Foreskin keratinocyte (primary cell): ENCODE measurements around a stretch of chr7.

DNA sequence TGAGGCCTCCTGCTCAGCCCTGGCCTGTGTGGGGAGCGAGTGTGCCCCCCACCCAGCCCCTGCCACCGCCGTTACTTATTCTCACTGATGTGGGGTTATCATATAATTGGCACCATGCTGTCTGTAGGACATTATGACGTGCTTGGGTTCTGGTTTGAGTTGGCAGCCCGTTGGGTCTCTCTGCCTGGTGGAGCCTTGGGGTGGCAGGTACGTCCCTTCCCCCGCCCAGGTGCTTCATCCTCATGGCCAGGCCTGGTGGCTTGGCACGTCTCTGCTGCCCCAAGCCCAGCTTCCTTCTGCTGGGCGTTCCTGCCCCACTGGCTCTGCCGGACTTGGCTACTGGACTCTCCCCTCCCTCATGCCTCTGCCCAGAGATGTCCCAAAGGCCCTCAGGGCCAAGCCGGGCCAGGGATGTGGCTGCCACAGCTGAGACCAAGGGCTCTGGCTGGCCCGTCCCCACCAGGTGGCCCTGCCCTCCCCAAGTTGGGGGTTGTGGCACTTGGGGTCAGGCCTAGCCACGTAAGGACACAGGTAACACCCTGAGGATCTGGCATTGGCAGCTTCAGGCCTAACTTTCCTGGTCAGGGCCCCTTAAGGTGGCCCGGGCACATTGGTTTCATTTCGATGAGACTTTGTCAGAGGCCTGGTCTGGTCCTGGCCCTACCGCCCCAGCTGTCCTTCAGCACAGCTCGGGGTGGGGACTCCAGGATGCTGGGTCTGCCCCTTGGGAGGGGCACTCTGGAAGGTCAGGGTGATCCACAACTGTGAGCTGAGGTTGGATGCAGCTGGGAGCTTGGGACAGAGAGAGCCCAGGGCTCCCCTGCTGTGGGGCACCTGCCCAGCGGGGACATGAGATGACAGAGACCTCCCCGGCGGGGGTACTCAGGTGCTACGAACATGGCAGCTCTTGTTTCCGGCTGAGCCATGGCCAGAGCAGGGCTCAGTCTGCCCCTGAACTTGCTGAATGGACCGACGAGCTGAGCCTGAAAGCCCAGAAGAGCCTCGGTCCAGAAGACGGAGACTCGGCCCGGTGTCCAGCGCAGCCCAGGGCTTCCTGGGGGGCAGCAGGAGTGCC is 2.8 kb downstream of the BHLHA15 start:
- RAMPAGE, total RNA: no peak

DNA sequence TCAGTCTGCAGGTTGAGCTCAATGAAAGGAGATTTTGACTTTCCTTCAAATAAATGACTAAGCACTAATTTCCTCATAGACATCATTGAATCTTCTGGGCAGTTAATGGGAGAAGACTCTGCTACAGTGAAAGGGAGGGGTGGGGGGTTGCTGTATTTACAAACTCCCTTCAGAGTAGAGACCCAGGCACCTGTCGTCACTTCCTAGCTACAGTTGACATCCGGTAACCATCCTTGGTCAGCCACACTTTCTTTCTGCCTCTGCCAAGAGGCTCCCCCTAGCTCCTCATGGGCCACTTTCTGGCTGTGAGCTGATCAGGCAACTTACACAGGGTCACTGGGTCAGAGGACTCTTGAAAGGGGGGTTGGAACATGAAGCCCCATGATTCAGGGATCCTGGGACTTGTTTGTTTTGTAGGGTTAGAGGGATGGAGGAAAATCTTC is 1.3 kb downstream of the TECPR1 start:
- RAMPAGE, total RNA: no peak

GRCh38 chr7:98294391-98295384 is 13.2 kb downstream of the BRI3 start:
- RAMPAGE, total RNA: no peak

DNA sequence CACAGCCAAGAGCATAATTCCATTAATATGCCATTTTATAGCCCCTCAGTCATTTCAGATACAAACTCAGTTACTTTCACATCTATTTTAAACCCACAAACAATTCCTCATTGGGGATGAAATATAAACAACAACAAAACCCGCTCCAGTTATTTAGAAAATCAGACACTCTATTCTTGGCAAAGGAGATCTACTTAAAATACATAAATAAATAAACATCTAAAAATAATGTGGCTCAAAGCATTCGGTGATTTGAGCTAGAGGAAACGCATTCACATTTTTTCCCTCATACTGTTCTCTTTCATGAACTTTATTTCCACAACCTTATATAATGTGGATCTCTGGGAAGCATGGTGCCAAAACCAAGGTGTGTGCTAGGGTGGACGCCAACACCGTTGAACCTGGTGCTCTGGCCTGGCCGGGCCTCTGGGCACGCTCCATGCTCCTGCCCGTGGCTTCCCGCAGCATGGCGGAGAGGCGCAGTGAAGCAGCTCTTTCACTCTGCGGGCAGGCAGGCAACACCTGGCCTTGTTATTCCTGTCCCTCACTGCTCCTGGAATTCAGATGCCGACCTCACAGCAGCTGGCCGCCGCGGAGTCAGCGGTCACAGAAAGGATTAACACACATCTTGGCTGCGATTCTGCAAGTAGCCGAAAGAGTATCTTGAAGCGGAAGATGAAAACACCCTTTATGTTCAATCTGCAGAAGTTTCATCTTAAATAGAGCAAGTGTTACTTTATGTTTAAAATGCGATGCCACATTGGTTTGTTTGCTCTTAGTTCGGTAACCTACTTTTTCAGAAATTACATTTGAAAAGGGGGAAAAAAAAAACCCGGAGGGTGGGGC is 41.9 kb downstream of the BRI3 start:
- RAMPAGE, total RNA: no peak

DNA sequence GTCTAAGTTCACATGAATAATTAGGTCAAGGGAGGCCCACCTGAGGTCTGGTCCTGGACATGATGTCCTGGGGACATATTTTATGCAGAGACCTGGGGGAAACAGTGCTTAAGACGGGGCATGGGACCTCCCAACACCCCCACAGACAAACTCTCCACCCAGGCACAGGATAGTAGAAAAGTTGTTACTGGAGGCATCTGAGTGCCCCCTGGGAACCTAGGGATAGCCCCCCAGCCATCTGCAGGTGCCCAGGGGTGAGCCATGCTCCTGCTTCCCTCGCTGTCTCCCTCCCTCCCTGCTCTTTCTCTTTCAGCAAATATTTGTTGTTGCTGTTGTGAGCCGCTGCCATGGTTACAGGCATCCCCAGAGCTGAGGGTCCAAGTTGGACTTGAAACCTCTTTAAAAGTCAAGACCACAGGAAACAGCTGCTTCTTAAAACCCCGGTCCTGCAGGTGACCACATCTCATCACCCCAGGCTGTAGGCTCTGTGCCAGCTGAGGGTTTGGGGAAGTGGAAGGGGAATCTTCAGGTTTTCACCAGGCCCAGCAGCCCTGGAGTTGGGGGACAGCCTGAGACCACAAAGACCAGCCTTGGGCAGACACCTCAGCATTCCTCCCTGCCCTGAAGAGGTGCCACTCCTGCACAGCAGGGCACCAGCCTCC is 24.4 kb downstream of the NPTX2 start:
- RAMPAGE, total RNA: no peak

- RAMPAGE, total RNA: no peak
Observed at GRCh38 chr7:98771965-98772577, 97.7 kb downstream of the TMEM130 start.

DNA sequence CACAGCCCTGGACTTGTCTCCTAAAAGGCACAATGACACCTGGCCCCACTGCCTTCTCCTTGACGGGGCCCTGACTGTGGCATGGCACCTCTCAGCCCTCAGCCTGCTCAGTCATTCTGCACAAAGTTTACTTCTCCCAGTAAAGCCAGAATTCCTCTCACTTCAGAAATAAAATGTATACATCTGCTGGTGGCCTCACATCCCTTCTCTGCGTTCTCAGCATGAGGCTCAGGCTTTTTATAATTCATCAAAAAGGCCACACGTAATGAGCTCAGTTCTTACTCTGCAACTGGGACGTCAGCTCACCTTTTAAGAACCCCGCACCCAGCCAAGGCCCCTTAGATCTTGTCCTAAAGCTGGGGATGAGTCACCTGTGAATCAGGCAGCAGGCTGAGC is 47.4 kb downstream of the TMEM130 start:
- RAMPAGE, total RNA: no peak

DNA sequence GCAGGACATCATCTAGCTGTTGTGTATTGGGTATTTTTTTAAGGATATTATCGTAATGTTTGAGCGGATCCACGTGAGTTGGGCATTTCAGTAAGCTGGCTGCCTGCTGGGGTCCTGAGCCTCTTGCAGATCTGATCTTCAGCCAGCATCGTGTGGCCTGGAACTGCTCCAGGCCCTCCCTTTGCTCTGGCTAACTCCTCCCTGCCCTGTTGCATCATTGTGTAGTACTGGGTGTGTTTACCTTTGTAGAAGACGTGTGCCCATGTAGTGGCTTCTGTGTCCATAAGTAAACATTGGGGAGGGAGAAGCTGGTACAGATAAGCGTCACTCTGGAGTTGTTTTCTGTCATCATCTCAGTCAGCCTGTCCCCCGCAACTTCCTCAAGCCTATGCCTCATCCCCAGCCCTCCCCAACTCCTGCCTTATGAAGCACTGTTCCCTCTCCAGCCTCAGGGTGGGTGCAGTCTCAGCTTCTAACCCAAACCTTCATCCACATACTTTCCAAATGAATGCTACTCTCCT is 44.4 kb downstream of the TRRAP start:
- RAMPAGE, total RNA: no peak

DNA sequence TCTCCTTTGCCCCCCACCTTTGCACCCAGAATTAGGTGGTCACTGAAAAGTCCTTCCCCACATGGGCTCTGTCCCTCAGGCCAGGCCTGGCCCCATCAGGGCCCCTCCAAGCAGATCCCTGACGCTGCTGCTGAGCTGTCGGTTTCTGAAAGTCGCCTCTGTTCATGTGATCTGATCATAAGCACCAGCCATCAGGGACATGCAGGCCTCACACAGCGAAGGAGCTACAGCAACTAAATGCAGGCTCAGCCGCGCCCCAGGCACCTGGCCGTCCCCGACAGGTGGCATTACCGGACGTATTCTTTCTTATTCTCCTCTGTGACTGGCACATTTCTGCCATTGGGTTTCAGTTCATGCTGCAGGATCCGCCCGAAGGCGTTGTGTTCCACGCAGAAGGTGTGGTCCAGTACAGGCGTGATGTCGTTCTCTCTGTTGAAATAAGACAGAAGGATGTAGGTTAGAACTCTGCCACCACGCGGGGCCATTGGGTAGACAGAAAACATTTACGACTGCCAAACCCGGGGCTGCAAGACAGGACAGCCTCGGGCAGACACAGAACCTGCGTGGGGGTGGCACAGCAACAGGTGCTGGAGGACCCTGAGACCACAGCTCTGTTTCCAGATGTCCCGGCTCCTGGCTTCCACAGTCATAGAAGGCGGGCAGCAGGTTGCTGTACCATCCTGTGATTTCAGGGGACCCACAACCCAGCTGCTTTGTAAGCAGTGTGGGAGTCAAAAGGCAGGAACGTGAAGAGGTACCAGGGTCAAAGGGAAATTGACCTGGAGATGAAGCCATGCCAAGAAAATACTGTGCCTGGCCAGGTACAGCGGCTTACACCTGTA is 105.6 kb downstream of the SMURF1 start:
- RAMPAGE, total RNA: no peak

DNA sequence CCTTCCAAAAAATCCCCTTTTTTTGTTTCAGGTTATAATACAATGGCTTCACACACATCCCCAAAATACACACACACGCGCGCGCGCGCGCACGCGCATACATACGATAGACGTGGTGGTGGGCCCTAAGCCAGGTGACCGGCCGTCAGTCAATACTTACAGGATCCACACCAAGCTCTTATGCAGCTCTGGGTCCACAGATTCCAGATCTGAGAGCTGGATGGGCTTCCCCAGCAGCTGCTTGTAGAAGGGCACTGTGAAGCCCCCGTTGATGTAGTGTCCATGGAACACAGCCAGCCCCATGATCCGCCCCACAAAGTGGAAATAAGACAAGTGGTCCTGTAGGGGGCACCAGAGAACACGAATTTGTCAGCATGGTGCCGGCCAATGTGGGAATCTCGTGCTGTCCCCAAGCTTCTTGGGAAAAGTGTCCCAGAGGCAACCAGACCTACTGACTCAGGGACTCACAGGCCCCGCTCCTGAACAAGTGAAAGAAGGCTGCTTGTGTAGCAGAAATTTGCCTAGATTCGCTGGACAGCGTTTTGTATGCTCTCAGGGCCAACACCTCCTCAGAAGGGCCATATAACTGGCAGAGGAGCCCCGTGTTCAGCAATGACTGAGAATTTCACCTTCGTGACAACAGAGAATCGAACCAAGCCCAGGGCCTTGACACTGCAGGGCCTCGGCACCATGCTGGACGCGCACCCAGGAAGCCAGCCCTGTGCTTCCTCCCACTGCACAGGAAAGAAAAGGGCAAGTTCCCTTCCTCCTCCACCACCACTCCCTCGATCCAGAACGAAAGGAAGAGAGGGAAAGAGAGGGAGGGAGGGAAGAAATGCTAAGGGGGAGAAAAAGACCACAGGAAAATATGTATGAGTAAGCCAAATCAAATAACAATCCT is 103.4 kb downstream of the SMURF1 start:
- RAMPAGE, total RNA: no peak

DNA sequence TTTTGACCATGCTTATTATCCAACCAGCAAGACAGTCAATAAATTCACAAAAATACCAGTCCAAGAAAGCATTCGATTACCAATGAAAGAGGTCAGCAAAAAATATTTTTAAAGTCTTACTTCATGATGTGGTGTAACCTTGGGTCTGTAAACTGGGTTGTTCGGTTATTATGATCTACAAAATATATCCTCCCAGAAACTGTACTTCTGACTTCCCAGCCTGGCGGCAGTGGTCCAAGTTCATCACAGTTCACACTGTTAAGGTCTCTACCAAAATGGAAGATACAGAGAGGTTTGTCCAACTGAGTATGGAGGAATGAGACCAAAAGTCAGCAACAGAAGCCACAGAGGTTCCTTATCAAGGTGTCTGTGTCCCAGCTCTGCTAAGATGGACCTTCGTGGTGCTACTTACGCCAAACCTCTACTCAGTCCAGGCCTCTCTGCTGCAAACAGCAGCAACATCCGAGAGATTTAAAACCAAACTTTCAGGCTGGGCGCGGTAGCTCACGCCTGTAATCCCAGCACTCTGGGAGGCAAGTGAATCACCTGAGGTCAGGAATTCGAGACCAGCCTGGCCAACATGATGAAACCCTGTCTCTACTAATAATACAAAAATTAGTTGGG is 94.4 kb downstream of the SMURF1 start:
- RAMPAGE, total RNA: no peak

DNA sequence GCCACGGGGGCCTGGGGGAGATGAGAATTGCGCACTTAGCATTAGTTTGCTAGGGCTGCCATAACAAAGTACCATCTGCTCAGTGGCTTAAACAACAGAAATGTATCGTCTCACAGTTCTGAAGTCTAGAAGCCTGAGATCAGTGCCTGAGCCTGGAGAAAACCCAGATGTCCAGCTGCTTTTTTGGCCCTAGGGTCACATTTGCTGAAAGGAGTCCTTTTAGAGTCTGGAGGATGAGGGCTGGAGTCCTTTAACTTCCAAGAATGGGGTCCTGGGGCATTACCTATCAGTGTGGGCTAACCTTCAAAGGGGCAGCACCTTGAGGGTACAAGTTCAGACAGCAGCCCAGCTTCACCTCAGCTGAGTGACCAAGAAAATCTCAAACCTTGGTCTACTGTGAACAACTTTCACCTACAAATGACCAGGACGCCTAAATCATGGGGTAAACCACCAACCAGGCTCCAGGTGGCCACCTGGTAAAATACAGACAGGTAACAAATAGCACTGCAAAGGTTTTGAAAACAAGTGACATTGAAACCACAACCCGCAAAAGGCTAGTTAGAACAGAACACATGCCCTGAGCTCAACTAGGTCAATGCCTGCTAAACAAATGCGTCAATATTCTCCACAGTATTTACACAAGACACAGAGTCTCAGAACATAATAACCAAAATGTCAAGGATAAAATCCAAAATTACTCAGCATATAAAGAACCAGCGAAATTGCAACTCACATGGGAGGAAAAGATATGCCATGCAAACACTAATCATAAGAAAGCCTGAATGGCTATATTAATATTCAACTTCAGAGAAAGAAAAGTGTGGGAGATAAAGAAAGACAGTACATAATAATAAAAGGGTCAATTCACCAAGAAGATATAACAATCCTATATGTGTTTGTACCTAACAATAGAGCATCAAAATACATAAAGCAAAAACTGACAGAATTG is 47.9 kb downstream of the SMURF1 start:
- RAMPAGE, total RNA: no peak

DNA sequence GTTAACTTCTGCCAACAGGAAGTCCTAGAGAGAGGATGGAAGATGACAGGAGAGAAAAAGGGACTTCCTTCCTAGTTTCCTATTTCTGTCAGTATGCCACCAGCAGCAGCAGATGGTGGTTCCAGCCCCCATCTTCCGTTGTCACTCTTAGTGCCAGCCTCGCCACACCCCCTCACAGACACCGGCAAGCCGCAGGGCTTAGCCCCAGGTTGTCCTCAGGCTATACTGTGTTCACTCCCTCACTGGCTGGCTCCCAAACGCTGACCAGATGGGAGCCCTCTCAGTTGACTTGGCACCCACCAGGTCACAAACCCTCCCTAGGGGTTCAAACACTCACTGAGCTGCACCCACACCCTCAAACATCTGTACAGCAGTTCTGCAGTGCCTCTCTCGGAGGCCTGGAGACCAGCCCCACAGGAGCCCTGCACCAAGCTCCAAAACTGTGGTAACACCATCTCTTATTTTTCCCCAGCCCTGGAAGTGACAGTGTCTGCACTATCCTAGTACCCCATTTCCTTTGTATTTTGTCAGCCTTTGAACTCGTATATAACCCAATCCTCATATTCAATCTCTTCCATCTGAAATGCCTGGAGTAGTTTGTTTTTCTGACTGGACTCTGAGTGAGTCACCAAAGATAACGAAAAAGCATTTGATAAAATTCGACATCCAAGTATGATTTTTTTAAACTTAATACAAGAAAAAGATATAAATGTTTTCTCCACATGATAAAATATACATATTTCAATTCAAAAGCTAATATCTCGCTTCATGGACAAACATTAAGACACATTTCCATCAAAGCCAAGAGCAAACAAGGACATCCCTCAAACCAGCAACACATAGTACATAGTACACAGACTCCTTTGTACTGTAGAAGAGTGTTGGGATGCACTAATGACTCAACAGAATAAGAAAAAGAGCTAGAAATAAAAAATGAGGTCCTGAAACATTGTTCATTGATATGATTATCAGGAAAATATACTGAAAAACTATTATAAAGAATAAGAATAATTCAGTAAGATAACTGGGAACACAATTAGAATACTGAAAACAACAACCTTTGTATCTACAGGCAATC is 34.5 kb downstream of the SMURF1 start:
- RAMPAGE, total RNA: no peak

- RAMPAGE, total RNA: no peak
Observed at GRCh38 chr7:99241632-99241976, 33.7 kb upstream of the KPNA7 start.

- RAMPAGE, total RNA: no peak
Observed at GRCh38 chr7:99493591-99494645, 6.2 kb downstream of the ZNF394 start.

DNA sequence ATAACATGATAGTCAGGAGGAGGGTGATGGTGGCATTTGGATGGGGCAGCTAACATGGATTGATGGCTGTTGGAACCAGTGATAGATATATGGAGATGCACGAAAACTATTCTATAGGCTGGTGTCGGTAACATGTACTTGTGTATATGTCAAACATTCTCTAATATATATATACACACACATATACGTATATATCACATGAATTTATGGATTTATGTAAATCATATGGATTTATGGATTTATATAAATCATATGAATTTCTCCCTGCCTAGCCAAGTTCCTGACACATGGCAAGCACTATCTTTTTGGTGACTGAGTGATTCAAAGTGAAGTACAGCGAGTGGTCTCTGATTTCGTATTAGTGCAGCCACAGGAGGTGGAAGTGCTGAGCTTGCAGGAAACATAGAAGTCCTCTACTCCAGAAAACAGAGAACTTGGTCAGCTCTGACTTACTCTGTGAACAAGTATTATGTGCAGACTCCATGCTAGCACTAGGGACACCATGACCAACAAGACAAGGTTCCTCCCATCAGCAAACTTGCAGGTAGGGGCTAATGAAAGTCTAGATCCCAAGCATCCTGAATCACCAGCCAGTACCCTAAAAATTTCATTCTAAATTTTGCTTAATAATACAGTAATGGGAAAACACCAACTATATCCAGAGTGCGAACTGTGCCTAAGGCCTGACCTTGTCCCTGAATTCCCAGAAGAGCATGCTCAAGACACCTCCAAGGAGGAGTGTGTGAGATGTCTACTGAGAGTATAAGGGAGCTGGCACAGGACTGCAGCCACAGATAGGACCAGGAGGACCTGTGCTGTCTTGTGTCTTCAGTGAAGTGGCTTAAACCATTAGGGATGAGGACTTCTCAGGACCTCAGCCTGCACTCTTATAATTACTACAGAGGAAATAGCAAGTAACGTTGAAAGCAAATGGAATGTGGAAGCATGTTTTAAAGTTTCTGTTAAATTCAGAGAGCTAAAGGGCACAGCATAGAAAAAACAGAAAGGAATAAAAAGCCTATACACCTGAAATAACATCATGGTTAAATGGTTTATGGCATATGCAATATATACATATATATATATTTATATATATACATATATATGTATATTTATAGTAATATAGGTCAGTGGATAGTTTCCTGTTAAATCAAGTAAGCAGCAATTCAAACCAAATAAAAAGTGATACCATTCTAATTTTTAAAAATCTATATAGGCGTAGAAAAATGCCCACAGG is 28.3 kb downstream of the CYP3A5 start:
- RAMPAGE, total RNA: no peak

DNA sequence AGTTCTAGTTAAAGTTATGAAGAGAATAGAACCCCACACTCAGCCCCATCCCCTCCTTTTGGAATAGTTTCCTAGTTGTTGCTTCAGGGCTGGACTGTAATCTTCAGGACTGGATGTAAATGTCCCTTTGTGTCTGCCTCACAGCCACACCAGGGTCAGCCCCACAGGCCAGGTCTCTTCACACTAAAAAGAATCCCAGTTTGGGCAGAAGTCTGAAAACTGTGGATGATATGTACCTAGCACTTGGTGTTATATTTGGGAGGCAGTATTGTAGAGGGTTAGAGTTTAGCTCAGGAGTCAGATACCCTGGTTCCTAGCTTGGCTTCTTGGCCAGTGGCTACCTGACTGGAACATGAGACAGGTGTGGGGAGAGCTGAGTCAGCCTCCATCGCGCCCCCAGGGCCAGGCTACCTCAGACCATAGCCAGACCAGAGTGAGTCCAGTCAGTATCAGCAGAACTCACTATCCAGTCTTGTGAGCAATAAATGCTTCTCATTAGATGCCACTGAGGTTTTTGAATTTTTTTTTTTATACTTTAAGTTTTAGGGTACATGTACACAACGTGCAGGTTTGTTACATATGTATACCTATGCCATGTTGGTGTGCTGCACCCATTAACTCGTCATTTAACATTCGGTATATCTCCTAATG is 26.1 kb downstream of the CYP3A5 start:
- RAMPAGE, total RNA: no peak

DNA sequence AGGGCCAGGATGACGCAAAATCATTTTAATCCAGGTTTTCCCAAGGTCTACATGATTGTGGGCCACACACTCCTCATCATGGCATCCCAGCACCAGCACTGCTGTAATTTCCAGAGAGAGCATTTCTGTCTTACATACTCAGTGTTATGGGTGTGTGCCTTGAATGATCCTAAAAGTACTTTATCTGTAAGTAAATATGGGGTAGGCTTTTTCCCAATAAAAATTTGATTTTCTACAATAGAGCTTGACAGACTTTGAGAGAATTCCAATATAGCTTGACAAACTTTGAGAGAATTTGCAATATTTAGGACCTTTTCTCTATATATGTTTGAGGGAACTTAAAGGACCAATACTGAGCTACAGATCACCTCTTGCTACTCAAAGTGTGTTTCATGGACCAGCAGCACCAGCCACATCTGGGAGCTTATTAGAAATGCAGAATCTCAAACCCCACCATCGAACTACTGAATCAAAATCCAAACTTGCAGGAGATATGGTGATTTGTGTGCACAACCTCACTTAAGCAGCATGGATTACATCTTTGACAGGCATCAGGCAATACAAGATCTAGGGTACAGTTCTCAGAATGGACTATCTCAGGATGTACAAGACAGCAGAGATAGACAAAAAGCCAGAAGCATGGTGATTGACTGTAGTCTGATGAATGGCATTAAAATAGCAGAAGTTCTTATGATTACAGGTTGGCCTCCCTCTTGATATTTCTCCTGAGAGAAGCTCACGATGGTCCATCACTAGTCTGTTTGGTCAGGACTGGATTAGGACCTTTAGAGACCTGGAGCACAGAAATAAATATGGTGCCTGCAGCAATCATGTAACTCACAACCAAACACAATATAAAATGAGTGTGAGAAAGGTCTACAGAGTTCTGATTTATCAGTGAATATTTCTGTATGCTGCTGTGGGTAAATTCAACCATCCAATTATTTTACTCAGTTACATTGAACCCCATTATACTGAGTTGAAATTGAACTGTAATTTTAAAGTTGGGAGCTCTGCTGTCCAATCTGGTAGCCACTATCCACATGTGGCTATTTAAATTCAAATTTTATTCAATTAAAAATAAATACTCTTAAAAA is 18.6 kb downstream of the CYP3A5 start:
- RAMPAGE, total RNA: no peak

DNA sequence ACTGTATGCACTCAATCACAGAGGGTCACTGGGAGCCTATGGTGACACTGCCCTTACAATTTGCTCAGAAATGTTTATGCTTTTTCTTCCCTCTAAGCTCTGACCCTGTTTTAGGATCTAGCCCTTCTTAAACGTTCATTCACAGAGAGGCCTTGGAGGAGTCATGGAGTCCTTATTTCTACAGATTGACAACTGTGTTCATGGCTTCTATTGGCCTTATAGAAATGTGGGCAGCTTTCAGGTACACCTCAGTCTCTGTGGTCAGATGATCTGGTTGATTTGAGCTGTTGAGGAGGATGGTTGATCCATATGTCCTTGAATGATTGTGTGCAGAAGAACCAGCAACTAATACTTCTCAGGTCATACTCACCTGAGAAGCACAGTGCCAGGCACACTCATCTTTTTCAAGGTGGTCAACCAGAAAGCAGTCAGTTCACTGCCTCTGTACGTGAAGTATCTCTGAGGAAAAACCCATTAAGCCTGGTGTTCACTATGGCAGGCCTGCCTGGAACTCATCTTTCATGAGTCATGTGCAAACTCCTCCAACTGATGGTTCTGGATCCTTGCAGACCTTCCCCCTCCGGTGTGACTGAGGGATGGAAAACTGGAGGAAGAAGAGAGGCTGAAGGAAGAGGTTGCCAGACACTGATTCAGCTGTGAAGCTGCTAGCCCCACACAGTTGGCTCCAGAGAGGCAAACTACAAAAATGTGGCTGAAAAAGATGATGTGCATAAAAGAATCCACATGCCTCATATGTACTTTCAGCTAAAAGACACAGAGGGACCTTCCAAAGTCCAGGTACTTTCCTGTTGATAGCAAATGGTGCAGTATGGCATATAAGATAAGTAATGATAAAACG is 2.9 kb downstream of the CYP3A5 start:
- RAMPAGE, total RNA: no peak

- RAMPAGE, total RNA: no peak
Observed at GRCh38 chr7:99699141-99699692, 19.4 kb upstream of the CYP3A5 start.